HL-60 (cell line): ENCODE measurements around a stretch of chr11.

- RRBS, result no CpG with 5 or more reads among the region's 7 CpGs
Measured at GRCh38 chr11:85970719-85971597, 97.9 kb downstream of the PICALM start.

DNA sequence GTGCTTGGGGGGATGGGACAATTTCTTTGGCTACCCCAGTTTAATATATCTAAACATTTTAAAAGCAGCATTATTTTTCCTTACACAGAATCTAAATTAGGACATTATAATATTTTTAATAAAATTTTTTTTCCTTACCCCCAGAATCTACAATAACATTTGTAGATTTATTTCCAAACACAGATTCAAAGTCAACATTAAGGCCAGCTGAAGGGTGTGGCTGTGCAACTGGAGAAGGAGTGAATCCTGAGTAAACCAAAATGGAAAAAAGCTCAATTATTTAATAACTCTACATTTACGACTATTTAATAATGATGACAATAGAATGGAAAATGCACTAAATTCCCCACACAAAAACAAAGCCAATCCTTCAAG is 85.2 kb downstream of the PICALM start:
- RRBS, result no CpG with 5 or more reads among the region's 1 CpG

- RRBS, result no CpG with 5 or more reads among the region's 2 CpGs
Measured at GRCh38 chr11:86041804-86042423, 27.0 kb downstream of the PICALM start.

DNA sequence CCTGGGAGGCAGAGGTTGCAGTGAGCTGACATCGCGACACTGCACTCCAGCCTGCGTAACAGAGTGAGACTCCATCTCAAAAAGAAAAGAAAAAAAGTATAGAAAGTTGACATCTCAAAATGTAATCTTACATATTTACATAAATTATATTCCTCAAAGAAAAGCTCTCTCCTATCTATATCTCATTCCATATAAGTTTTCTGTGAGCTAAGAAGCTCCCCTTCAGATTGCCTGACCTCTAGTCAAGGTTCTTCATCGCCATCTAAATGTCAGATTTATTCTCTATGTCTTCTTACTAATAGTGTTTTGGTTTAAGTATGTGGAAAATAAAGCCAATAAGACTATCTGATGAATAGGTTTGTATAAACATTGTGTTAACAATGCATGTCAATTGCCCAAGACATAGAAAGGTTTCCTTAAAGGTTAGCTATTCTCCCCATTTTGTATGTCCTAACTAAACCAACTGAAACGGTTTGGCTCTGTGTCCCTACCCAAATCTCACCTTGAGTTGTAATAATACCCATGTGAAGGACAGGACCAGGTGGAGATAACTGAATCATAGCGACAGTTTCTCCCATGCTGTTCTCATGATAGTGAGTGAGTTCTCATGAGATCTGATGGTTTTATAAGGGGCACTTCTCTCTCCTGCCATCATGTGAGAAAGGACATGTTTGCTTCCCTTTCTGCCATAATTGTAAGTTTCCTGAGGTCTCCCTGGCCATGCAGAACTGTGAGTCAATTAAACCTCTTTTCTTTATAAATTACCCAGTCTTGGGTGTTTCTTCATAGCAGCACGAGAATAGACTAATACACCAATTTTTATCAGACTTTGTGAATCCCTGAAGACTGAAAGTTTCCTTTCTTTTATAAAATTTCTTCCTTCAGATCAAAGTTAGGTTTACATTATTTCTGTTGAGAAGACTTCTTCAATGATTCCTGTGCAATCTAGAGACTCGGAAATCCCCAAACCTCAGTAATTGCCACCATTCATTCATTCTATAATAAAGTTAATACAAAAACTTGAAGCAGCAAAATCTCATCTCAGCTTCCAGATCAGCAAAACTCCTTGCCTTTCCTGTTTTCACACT is 17.0 kb downstream of the PICALM start:
- RRBS, result no CpG with 5 or more reads among the region's 8 CpGs

GRCh38 chr11:86066083-86066886 is 2.6 kb downstream of the PICALM start:
- RRBS, result no CpG with 5 or more reads among the region's 8 CpGs

GRCh38 chr11:86571757-86572125 is 197.1 kb downstream of the CCDC81 start:
- RRBS, result no CpG with 5 or more reads among the region's 2 CpGs

GRCh38 chr11:86578142-86578924 is 203.6 kb downstream of the CCDC81 start:
- RRBS, result no CpG with 5 or more reads among the region's 5 CpGs

- RRBS, result no CpG with 5 or more reads among the region's 9 CpGs
Measured at GRCh38 chr11:86597102-86597786, 203.1 kb upstream of the PRSS23 start.

DNA sequence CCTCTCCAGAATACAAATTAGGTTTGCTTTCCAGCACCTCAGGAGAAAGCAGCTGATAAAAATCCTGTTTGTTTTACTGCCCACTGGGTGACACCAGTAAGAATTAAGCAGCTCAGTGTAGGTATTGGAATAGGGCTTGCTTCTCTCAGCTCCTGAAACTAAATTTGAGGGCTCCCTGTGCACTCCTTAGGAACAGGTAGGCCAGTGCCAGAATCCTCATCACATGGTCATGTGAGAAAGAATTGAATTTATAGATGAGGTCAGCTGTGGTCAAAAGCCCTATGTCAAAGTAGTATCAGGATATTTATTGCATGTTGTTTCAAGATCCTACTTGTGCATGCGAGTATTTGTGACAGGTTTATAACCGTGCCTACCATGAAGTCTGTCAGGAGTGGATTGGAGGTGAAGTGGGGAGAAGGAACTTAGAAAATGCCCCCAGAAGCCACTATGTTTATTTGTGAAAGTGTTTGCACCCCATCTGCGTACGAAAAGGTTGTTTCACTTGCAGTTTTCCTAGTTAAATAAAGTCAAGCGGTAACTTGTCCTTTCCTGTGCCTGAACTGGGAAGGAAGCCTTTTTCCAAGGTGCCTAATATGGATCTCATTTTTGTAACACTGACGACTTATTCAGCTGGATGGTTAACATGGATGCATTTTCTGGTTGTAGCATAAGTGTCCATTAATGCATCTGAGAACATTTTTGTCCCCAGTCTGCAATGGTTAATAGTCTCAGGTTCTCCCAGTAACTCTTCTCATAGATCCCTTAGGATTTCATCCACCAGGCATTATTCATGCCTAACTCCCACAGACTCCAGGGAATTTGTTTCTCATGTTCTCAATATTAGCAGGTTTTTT is 1.3 kb downstream of the PRSS23 start:
- RRBS, result no CpG with 5 or more reads among the region's 6 CpGs

DNA sequence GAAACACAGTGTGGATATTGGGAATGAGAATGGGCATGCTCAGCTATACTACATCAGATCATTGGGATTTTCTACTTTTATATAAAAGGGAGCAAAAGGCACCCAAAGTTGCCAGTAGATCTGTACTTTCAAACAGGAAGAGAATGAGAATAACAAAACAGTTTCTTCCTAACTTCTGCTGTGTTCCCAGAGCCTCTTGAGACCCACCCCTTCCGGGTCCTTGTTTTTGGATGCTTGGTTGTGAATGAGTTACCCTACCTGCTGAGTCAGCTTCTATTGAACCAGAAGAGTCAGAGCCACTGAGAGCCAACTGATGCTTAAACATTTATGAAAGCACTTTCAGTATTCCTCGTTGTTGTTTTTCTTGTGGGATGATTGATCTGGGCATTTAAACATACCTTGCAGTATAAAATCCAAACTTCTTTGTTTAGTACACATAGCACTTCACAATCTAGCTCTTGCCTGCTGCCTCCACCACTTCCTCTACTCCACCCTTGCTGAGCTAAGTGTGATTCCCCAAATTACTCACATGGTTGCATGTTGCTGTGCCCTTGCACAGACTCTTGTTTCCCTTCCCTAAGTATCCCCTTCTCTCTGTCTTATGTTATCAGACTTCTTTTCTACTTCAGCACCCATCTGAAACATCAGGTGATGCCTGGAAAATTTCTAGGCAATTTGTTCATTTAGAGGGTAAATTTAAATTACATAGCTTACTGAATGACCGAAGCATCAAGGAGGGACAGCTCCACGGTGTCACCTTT is 5.6 kb downstream of the PRSS23 start:
- RRBS, result no CpG with 5 or more reads among the region's 4 CpGs

- RRBS, result no CpG with 5 or more reads among the region's 6 CpGs
Measured at GRCh38 chr11:87078977-87079470, 41.3 kb downstream of the TMEM135 start.

DNA sequence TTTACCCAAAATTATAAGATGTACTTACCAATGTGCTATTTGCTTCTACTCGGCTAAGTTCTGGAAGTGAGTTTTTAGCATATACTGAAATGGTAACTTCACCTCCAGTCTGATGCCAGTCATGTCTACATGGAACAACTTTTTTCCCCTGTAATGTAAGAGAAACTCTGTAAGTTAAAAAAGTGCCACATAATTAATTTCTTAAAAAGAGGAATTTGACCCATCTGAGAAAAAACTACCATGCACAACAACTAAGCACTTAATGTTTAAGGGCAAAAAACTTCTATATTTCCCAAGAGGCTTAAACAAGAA is 19.6 kb downstream of the CHORDC1 start:
- RRBS, result no CpG with 5 or more reads among the region's 1 CpG

DNA sequence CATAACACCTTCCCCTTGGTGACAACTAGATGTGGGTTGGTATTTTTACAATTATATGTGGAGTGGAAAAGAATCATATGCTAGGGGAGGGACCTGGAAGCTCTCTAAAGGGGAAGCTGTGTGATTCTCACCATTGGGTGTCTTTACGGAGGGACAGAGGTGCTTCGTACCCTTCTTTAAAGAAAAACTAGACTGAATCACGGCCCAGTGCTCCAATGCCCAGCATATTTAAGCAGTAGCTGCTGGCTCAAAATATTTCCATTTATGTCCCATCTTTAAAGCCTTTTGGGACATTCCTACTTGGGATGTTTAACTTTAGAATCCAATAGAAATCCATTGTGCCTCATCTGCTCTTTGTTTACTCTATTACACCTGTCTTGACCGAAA is 198.9 kb upstream of the MTNR1B start:
- RRBS, result no CpG with 5 or more reads among the region's 4 CpGs

DNA sequence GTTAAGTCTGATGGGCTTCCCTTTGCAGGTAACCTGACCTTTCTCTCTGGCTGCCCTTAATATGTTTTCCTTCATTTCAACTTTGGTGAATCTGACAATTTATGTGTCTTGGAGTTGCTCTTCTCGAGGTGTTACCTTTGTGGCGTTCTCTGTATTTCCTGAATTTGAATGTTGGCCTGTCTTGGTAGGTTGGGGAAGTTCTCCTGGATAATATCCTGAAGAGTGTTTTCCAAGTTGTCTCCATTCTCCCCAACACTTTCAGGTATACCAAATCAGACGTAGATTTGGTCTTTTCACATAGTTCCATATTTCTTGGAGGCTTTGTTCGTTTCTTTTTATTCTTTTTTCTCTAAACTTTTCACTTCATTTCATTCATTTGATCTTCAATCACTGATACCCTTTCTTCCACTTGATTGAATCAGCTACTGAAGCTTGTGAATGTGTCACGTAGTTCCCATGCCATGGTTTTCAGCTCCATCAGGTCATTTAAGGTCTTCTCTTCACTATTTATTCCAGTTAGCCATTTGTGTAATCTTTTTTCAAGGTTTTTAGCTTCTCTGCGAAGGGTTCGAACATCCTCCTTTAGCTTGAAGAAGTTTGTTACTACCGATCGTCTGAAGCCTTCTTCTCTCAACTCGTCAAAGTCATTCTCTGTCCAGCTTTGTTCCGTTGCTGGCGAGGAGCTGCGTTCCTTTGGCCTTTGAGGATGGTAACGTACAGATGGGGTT is 20.8 kb downstream of the SLC36A4 start:
- RRBS, result no CpG with 5 or more reads among the region's 14 CpGs

DNA sequence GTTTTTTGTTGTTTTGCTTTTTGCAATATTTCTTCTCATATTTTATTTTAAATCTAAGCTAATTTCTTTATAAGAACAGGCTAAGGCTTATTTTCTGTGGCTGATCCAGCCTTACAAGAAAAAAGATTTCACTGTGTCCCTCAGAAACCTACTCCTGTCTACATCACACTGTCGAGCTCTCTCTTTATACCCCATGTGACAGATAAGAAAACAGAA is 1.5 kb downstream of the SMCO4 start:
- RRBS, result no CpG with 5 or more reads among the region's 1 CpG

- RRBS, result no CpG with 5 or more reads among the region's 2 CpGs
Measured at GRCh38 chr11:93728734-93729263, 12.5 kb downstream of the TAF1D start.

DNA sequence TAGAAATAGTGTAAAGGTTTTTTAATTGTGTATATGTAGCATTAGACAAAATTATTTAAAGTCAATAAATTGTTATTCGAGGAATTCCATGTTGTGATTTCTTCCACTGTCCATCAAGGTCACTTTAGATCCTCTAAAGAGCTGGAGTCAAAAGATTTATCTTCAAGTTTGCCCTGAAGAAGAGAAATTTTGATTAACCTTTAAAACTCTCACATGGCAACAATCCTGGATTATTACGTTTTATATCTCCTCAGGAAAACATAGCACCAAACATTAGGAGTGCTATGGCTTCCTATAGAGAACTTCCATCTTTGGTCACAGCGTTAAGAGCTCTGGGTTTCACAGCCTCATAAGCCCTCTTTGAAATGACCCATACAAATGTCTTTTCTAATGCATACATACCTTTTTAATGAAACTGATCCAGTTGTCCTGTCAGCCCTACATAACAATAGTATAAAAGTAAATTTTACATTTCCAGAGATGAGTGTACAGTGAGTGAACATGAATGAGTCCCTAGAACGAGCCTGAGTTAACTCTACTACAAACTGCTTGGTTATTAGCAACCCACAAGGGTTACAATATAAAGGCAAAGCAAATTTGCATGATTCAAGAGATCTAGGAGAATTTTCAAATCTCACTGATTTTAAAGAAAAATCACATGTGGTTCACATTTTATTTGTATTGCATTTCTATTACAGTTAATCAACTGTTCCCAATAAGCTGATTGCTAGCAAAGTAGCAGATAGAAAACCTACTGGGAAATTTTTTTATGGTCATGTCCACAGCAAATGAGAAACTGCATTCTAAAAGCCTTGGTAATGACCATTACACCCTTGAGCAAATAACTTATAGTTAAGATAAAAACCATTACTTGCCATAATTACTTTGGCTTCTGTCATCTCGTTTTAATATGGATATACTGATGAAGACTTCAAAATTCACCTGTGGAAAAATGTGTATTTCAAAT is 10.7 kb downstream of the TAF1D start:
- RRBS, result no CpG with 5 or more reads among the region's 5 CpGs

- RRBS, result no CpG with 5 or more reads among the region's 1 CpG
Measured at GRCh38 chr11:93747072-93747528, 5.6 kb downstream of the C11orf54 start.

GRCh38 chr11:93784469-93785470 is 688 bp downstream of the MED17 start:
- RRBS, result 3% methylated on average over 11 of the region's 60 CpGs